NCI-H460 (cell line): Measurements from ENCODE around the gene FAS.

DNA sequence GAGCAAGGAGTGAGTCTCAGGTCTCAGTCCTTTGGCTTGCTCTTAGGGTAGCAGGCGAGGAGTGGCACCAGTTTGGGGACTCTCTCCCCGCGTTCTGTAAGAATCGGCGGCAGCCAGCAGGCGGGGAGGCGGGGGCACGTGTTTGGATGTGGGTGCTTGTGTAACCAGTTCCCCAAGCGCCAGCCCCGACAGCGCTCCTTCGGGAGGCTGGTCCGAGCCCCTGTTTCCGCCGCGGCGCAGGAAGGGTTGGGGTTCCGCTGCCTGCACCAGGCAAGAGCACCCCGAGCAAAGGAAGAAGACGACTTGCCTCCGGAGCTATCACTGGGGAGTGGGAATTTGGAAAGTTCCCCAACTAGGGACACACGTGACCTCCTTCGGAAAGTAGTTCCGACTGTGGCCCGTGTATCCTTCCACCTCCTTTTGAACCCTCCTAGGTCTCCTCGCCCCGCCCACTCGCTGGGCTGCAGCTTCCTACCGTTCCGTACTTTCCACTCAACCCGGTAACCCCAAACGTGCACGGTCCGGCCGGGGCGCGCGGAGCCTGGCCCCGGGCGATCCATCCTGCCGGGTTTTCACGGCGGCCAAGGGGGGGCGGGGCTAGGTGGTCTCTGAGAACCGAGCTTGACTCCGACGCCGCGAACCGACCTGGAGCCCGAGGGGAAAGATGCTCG lies 1.3 kb downstream of the KLLN start:
RAMPAGE:
- cytosol, long total RNA, result start-site peak on the plus strand centred at position 647 of the sequence, 95 bp wide, 199 and 29 reads in 2 replicates
- long total RNA, result no peak
- nucleus, long total RNA, result start-site peak on the minus strand centred at position 114 of the sequence, 46 bp wide, 25 and 23 reads in 2 replicates

DNA sequence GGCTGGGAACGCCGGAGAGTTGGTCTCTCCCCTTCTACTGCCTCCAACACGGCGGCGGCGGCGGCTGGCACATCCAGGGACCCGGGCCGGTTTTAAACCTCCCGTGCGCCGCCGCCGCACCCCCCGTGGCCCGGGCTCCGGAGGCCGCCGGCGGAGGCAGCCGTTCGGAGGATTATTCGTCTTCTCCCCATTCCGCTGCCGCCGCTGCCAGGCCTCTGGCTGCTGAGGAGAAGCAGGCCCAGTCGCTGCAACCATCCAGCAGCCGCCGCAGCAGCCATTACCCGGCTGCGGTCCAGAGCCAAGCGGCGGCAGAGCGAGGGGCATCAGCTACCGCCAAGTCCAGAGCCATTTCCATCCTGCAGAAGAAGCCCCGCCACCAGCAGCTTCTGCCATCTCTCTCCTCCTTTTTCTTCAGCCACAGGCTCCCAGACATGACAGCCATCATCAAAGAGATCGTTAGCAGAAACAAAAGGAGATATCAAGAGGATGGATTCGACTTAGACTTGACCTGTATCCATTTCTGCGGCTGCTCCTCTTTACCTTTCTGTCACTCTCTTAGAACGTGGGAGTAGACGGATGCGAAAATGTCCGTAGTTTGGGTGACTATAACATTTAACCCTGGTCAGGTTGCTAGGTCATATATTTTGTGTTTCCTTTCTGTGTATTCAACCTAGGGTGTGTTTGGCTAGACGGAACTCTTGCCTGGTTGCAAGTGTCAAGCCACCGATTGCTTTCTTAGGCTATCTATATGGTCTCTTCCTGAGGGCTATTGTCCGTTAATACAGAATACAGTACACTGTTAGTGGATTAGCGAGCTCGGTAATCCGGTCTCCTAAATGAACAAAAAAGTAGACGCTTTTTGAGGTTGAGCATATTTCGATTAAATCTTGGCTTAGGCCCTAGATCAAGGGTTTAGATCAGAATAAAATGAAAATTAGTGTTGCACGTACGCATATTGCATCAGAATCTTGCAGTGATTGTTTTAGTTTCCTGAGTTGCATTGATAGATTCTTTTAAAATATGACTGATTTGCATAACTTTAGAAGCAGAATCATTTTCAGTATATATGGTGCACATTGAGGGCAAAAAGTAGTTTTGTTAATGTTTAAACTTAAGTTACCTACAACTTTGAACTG lies 982 bp downstream of the PTEN start:
RAMPAGE:
- cytosol, long total RNA, result start-site peak on the plus strand centred at position 276 of the sequence, 53 bp wide, 20 and 85 reads in 2 replicates
- long total RNA, result no peak
- nucleus, long total RNA, result no peak

GRCh38 chr10:87878786-87879381 lies 15.5 kb downstream of the PTEN start:
RAMPAGE:
- cytosol, long total RNA, result no peak
- long total RNA, result no peak
- nucleus, long total RNA, result no peak

DNA sequence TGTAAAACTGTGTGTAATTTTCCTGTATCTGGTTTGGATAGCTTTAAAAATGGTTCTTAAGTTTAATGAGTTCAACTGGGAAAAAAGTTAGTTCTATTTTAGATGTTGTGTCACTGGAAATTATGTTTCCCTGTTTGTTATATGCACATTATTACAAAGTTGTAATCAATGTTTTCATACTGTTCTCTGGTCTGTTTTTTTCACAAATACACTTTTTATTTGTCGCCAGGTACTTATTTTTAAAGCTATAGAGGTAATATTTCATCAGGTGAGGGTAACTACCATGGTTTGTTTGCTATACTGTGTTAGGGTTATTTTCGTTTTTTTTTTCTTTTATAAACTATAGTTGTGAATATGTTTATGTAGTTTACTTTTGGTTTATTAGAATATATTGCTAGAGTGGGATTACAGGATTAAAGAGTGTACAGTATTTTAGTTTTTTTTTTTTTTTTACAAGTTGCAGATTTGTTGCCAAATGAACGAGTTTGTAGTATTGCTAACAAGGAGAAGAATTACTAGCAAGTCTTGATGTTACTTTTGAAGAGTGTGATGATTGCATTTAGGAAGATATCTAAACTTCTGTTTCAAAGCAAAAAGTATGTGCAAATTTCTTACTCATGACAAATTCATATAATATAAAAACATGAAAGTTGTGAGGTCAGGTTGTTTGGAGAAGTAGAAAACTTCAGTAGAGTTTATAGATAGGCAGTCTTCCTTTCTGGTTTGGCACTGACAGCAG lies 16.6 kb downstream of the PTEN start:
RAMPAGE:
- cytosol, long total RNA, result no peak
- long total RNA, result no peak
- nucleus, long total RNA, result no peak

GRCh38 chr10:87886732-87887300 lies 23.4 kb downstream of the PTEN start:
RAMPAGE:
- cytosol, long total RNA, result no peak
- long total RNA, result no peak
- nucleus, long total RNA, result start-site peak on the plus strand at chr10:87886713-87887397, 41 and 6 reads in 2 replicates

DNA sequence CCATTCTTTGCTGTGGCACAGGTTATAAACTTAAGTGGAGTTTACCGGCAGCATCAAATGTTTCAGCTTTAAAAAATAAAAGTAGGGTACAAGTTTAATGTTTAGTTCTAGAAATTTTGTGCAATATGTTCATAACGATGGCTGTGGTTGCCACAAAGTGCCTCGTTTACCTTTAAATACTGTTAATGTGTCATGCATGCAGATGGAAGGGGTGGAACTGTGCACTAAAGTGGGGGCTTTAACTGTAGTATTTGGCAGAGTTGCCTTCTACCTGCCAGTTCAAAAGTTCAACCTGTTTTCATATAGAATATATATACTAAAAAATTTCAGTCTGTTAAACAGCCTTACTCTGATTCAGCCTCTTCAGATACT lies 104.8 kb downstream of the PTEN start:
RAMPAGE:
- cytosol, long total RNA, result no peak
- long total RNA, result no peak
- nucleus, long total RNA, result no peak

DNA sequence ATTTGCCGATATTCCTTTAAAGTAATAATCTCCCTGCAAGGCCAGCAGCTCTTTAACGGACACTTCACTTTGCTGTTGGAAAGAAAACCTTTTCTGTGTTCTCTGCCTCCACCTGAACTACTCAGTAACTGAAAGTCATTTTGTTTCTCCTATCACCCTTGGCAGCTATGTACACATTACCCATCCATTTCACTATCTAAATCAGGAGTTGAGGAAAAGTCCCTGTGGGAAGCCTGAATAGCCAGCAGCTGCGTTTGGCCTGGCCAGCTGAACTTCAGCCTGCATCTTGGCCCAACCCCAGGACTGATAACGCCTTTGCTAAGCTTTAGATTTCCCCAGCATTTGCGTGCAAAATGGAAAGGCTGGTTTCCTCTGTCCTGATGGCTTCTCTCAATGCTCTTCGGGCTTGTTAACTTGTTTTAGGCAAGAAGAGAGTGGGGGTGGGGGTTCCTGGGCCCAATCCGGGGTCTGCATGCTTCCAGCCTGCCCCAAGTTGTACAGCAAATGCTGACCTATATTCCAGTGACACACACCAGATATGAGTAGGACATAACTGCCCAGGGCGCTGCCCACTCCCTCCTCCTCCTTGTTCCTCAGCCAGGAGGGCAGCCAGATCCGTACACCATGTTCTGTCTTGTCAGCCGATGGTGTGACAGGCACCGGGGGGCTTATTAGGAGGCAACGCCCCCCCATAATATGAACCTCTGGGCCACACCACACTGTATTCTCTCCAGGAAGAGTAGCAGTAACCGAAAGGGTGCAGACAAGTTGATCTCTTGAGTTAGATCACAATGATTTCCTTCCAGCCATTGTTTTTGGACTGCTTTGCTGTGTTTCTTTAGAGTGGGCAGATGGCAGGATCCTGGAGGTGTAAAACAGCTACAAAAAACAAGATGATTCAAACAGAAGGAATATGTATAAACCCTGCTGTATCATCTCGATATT lies 339.2 kb downstream of the RNLS start:
RAMPAGE:
- cytosol, long total RNA, result no peak
- long total RNA, result no peak
- nucleus, long total RNA, result no peak

GRCh38 chr10:88270842-88271244 lies 312.3 kb downstream of the RNLS start:
RAMPAGE:
- cytosol, long total RNA, result no peak
- long total RNA, result no peak
- nucleus, long total RNA, result no peak

GRCh38 chr10:88982317-88982800 lies 8.2 kb upstream of the FAS start:
RAMPAGE:
- cytosol, long total RNA, result no peak
- long total RNA, result no peak
- nucleus, long total RNA, result no peak

DNA sequence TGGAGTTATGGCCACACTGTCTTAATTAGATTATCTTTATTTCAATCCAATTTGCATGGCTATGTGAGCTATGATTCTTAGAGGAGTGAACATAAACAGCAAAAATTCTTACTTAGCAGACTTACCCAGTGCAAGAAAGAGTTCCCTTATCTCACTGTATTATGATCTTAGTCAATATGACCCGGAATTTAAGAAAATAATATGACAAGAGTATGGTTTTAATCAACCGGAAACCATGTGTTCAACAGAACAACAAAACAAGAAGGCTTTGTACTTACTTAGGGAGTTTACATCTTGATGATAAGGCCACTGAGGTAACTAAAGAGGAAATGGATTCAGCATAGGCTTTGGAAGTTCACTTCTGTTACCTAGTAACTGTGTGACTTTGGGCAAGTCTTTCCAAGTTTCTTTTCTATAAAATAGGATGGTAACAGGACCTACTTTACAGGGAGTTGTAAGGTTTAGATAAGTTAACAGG lies 7.4 kb upstream of the FAS start:
RAMPAGE:
- cytosol, long total RNA, result no peak
- long total RNA, result no peak
- nucleus, long total RNA, result no peak

GRCh38 chr10:88989867-88990331 lies 699 bp upstream of the FAS start:
RAMPAGE:
- cytosol, long total RNA, result no peak
- long total RNA, result no peak
- nucleus, long total RNA, result no peak

DNA sequence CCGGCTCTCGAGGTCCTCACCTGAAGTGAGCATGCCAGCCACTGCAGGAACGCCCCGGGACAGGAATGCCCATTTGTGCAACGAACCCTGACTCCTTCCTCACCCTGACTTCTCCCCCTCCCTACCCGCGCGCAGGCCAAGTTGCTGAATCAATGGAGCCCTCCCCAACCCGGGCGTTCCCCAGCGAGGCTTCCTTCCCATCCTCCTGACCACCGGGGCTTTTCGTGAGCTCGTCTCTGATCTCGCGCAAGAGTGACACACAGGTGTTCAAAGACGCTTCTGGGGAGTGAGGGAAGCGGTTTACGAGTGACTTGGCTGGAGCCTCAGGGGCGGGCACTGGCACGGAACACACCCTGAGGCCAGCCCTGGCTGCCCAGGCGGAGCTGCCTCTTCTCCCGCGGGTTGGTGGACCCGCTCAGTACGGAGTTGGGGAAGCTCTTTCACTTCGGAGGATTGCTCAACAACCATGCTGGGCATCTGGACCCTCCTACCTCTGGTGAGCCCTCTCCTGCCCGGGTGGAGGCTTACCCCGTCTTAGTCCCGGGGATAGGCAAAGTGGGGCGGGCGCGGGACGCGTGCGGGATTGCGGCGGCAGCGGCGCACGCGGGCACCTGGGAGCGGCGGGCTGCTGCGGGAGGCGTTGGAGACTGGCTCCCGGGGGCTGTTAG lies at the start of gene FAS:
FAS (plus strand) TSS at position 388 of the 668 bp plus-strand sequence.
RAMPAGE:
- cytosol, long total RNA, result no peak
- long total RNA, result start-site peak on the plus strand centred at position 361 of the sequence, 34 bp wide, 28 and 36 reads in 2 replicates
- nucleus, long total RNA, result no peak

DNA sequence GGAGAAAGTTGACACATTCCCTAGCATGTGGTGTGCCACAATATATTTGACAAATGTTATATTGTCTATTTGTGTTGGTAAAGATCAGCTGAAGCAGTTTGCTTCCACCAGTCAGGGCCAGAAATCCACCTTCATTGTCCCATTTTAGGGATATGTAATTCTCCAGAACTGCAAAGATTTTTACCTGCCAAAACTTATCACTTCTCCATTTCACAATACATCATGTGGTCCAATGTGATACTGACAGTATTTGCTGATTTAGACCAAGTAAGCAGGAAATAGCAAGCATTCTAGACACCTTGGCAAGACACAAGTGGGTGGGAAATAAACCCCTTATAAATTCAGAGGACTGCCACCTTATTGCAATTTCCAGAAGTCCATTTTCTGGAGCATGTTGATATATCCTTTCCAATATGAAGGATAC lies 18.6 kb upstream of the LIPA start:
RAMPAGE:
- cytosol, long total RNA, result no peak
- long total RNA, result no peak
- nucleus, long total RNA, result no peak

GRCh38 chr10:89351884-89352633 lies 24.3 kb downstream of the IFIT3 start:
RAMPAGE:
- cytosol, long total RNA, result no peak
- long total RNA, result no peak
- nucleus, long total RNA, result no peak

DNA sequence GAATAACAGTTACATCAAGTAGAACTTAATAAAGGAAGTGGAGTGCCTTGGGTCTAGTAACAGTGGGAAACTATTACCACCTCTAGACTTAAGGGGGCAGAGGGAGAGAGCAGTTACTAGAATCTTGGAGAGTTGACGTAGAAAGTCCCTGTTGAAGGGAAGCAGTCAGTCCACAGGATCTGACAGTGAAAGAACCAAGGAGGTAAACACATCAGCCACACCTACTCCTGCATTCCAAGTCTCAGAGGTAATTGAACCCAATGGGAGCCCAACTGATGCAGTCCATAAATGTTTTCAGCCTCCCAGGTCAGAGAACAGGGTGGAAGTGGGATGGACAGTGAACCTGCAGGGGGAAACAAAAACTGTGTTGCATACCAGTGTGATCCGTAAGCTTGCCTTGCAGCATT lies 57.3 kb downstream of the SLC16A12 start:
RAMPAGE:
- cytosol, long total RNA, result no peak
- long total RNA, result no peak
- nucleus, long total RNA, result no peak

RAMPAGE:
- cytosol, long total RNA, result no peak
- long total RNA, result no peak
- nucleus, long total RNA, result no peak
Observed at GRCh38 chr10:89558551-89559268, 23.3 kb upstream of the SLC16A12 start.

RAMPAGE:
- cytosol, long total RNA, result no peak
- long total RNA, result no peak
- nucleus, long total RNA, result no peak
Observed at GRCh38 chr10:89591463-89592313, 53.4 kb downstream of the PANK1 start.

DNA sequence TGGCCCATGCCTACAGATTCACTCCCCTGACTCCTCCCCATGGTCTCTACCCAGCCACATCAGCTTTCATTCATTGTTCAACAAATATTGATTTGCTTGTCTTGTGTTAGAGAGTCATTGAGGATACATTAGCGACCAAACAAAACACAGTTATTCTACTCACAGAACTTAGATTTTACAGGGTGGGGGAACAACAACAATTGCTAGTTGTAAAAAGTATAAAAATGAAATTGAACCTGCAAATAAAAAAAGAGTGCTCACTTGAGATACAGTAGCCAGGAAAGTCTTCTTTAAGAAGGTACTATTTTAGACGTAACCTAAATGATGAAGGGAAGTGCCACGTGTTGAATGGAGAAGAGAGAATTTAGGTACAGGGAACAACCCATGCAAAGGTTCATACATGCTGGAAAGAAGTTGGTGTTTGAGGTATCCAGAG lies 1.6 kb upstream of the KIF20B start:
RAMPAGE:
- cytosol, long total RNA, result no peak
- long total RNA, result no peak
- nucleus, long total RNA, result no peak

RAMPAGE:
- cytosol, long total RNA, result no peak
- long total RNA, result no peak
- nucleus, long total RNA, result no peak
Observed at GRCh38 chr10:89702478-89702878, 1.1 kb downstream of the KIF20B start.

DNA sequence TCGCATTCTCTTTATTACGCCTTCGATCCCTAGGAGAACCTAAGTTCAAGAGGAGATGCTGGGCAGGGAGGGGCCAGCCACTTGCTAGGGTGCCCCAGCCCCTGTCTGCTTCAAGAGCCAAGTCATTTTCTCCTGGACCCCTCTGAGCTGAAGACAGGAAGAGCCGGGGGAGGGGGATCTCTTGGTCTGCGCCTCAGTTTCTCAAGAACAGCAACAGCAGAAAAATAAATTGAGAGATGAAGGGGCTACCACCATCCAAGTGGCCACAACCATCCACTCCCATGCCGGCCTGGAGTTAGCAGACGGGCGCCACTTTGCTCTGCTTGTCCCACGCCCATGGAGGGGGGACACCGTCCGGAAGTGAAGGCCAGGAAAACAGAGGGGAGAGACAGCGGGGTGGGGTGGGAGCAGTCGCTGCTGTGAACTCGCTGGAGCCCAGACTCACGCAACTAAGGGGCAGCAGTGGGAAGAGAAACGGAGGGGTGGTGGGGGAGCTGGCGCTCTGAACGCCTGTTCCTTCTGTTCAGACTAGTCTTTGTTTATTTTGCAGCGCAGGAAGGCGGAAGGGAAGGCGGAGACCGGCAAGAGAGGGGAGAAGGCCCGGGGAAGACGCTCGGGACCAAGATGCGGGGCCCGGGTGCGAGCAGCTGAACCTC lies 135.4 kb downstream of the KIF20B start:
RAMPAGE:
- cytosol, long total RNA, result no peak
- long total RNA, result no peak
- nucleus, long total RNA, result no peak